Thoracic aorta endothelial cell (primary cell): ENCODE measurements around a stretch of chr21.

- CAGE, long polyA plus RNA = no peak
Measured at GRCh38 chr21:42515989-42516634, 2.5 kb downstream of the SLC37A1 start.

DNA sequence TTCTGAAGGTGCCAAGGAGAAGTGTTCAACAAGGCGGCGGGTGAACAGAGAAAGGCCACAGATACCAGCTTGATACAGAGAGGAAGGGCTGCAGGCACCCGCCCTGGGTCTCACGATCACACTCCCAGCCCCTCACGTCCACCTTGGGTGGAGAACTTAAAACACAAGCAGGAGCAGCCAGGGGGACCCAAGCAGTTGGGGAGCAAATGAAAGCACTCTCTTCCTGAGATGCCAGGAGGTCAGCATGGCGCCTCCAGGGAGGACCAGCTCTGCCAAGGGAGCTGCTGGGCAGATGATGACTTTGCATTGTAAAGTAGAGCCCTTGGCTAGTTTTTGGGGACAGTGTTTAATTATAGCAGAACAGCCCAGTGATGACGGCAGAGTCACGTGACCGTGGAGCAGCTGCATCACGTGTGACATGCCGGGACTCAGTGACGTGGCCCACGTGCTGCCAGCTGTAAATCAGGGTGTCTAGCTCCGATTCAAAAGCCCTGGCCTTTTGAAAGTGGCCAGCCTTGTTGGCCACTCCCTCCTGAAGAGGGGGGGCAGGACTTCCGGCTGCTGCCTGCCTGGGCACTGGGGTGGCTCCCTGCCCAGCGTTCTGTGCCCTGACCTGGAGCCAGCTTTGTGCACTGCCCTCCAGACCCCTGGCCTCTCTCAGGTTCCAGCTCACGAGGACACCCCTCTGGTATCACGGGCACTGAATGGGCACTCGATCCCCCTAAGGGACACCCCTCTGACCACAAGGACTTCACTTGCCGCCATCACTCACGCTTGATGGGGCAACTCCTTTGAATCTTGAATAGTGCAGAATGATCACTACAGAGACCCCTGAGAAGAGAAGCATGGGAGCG lies 19.1 kb downstream of the SLC37A1 start:
- CAGE, long polyA plus RNA = no peak

GRCh38 chr21:42536287-42536584 lies 22.6 kb downstream of the SLC37A1 start:
- CAGE, long polyA plus RNA = no peak

DNA sequence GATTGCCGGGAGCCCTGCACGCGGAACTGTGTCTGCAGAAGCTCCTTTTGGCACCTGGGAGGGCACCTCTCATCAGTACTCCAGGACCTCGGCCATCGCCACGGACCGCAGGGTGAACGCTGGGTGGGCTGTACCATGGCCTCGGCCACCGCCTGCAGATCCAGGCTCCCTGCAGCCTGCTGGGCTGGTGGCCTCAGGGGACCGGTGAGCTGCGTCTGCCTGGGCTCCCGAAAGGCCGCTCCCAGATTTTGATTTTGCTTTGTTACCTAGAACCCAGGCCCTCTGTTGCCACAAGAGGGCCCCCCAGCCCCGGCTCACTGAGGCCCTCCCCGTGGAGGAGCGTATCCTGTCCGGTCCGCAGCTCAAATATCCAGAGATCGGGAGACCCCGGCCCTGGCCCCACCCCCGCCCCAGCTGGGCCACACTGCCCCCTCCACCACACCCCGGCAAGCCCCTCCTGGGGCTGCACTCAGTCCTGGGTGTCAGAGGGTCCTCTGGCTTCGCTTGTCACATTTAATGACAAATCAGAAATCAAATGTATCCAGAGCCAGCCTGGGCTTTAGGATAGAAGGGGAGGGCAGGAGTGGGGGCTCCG lies 60.2 kb upstream of the PDE9A start:
- CAGE, long polyA plus RNA = no peak

DNA sequence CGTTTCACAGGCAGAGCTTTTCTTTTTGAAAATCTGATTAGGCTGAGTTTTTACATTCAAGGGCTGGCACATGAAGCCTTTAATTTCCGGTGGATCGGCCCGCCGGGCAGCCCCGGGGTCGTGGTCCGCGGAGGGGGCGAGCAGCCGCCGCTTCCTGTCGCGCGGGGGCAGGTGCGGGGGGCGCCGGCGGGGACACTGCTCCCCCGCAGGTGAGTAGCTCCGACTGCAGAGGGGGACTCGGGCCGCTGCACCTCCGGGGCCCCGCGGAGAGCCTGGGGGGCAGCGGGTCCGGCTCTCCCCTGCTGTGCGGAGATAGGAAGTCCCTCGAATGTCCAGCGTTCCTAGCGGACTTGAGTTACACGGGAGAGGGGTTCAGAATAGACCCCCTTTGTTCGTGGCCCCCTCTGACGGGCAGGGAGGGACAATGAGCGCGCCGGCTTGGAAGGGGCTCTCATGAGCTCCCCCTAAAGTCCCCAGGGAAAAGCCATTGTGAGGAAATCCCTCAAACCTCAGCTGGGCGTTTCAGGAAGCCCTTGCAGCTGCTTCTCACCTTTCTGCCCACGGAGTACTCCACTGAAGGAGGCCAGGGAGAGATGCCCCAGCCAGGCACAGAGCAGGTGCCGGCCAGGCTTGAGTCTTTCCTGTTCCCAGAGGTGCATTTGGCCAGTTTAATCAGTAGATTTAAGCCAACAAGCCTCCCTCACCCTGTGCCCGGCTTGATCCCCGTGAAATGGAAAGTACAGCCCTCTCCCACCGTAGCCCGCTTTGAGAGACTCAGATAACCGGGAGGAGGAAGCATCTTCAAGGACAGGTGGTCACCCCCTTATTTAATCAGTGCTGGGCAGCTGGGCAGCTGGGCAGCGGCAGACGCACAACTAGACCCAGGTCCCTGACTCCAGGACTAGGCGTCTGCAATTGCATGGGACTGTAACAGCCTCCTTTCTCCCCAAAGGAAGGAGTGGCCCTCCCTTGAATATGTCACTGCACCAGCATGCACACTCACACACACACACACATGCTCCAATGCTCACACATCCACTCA lies 1.0 kb downstream of the PDE9A start:
- CAGE, long polyA plus RNA = no peak

DNA sequence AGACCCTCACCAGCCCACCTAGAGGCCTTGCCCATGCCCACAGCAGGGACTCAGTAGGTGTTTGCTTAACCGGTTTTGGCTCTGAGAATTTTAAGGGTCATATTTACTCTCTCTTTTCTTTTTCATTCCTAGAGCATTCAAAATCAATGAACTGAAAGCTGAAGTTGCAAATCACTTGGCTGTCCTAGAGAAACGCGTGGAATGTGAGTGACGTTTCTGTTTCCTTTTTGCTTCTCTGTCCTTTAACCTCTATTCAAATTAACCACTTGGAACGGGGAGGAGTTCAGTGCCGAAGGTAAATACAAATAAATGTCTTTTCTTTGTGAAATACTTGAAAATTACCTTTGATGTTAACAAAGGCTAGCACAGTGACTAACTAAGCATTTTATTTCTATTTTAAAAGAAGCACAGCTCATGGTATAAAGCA lies 79.8 kb downstream of the PDE9A start:
- CAGE, long polyA plus RNA = no peak

DNA sequence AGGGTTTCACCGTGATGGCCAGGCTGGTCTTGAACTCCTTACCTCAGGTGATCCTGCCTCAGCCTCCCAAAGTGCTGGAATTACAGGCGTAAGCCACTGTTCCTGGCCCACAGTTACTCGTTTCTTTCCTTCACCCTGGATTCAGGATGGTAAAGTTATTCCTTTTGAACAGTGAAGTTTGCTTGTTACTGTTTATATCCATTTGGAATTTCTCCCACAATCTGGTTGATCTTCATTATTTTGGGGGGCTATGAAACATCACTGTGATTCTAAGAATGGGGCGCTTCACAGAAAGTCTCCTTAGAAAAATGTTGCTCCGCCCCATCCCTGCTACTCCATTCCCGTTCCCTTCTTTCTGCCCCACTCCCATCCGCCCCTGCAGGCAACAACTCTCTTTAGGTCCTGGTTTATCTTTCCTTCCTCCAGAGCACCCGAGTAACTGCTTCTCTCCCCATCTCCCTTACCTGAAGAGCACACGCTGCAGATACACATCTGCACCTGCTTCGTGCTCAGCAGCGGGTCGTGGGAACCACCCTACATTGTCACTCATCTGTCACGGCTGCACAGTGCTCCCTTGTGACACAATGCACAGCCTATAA lies 42.8 kb downstream of the WDR4 start:
- CAGE, long polyA plus RNA = no peak

DNA sequence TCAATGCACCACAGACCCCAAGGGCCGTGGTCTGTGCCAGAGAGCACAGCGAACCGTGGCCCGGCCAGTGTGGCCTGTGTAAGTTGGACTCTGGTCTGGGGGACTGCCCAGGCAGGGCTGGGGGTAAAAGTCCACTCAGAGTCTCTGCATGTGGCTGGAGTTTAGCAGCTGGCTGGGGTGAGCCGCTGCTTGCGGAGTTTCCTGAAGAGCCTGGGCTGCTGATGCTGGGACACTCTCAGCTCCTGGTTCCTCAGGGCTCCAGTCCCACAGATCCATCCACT lies 105.7 kb downstream of the CRYAA start:
- CAGE, long polyA plus RNA = no peak

GRCh38 chr21:43313955-43314275 lies 113.0 kb downstream of the SIK1 start:
- CAGE, long polyA plus RNA = no peak

GRCh38 chr21:43342798-43343549 lies 84.0 kb downstream of the SIK1 start:
- CAGE, long polyA plus RNA = no peak

- CAGE, long polyA plus RNA = no peak
Measured at GRCh38 chr21:43348893-43349468, 78.0 kb downstream of the SIK1 start.

DNA sequence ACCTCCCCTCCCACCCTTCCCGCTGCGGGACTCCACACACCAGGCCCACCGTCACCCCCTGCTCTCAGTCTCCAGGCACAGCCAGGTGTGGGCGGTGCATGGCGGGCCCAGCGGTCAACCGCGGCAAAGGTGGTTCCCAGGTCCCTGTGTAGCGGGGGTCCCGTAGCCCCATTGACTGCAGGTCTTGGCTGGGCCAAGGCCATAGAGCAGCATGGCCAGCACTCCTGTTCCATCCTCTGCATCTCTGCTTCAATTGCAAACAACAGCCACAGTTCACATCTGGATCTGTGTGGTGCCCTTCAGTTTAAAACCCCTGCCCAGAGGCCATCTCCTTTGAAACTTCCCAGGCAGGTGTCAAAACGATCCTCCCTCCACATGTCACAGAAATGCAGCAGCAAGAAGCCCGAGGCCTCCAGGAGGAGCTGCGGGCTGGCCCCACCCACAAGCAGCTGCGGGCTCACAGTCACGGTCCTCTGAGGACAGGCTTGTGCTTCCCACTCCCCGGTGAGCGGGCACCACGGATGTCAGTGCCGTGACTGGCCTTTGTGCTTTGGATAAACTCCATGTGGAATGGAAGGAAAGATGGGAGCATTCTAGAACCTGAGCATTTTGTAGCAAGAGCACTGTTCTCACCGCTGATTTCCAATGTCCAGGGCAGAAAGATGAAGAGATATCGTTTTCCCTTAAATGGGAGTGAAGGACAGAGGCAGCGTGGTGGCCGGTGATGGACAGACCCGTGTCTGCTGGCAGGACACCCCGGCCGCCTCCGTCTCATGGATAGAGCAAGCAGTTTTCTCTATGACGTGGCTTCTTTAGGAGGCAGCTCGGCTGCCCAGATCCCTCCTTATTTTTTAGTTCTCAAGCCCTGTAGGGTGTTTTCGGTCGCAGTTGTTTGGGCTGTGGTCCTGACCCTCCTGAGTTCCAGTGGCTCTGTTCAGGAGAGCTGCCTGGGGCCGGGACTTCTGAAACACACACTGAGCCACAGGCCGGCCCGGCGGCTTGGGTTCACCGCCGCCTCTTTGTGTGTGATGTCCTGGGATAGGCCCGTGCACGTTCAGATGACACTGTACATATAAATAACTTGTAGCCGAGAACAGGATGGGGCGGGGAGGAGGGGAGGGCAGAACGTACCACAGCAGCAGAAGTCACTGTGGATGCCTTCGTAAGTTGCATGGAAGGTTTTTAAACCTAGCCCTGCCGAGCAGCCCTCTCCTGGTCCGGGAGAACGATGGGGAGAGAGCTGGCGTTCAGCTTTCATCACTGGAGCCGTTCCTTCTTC lies 65.6 kb downstream of the SIK1 start:
- CAGE, long polyA plus RNA = no peak

DNA sequence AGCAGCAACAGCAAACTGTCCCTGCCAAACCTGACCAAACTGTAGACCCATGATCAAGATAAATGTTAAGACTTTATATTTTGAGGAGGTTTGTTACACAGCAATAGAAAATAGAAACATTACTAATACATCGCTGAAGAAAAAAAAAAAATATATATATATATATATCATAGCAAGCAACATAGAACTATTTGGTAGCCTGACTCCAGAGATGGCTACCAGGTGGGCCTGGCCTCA lies 43.5 kb downstream of the HSF2BP start:
- CAGE, long polyA plus RNA = no peak

GRCh38 chr21:43676472-43677039 lies 17.2 kb downstream of the RRP1B start:
- CAGE, long polyA plus RNA = no peak

- CAGE, long polyA plus RNA = no peak
Measured at GRCh38 chr21:43728129-43729113, 9.5 kb downstream of the PDXK start.

DNA sequence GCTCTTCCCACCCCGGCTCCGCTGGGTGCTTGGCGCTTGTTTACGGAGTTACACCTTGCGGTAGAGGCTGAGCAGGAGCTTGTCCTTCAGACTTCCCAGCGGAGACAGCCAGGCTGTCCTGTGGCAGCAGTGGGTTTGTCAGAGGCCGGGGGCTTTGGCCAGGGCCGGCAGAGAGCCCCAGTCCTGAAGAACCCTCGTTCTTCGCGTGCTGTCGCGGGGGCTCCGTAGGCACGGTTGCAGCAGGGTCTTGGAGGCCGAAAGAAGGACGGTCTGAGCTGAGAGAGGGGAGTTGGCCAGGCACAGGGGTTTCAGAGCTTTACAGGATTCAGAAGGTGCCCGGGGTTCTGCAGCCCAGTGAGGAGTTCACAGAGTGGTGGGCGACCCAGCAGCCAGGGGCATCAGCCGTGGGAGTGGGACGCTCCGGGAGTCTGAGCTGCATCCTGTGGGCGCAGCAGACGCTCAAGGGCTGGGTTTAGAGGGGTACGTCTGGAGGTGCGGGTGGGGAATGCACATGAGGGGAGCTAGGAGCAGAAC lies 10.3 kb downstream of the PDXK start:
- CAGE, long polyA plus RNA = no peak

DNA sequence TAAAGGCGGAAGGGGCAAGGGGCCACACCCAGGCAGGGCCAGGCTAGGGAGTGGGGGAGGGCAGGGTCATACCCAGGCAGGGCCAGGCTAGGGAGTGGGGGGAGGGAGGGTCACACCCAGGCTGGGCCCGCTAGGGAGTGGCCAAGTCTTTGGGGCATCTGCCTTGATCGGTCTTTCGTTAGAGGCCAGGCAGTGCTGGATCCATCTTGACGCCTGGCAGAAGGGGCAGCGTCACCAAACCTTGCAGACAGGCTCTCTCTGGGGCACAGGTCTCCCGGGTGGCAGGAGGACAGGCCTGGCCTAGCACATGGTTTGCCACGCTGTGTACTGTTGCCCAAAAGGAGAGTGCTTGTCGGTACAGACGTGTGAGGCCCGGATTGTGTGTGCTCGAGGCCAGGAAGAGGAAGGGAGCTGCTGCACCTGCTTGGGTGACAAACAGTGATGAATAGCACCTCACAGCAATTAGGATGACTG lies 25.2 kb downstream of the PDXK start:
- CAGE, long polyA plus RNA = no peak

- CAGE, long polyA plus RNA = no peak
Measured at GRCh38 chr21:43808748-43809374, 19.5 kb downstream of the RRP1 start.

- CAGE, long polyA plus RNA = no peak
Measured at GRCh38 chr21:43866711-43867457, 1.9 kb downstream of the AGPAT3 start.

DNA sequence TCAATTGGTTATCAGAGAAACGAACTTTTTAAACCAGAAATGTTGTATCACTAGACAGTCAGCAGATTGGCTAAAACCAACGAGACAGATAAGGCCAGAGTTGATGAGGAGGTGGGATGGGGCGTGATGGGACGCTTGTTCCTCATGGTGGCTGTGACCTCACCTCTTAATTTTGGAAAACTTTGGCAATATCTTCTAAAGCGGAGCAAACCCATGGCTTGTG lies 41.3 kb downstream of the AGPAT3 start:
- CAGE, long polyA plus RNA = no peak